ENCODE data around the genes NHERF4, CCDC153 and THY1.

GRCh38 chr11:118841284-118841739, 42.4 kb upstream of the CXCR5 start:
- RRBS: no CpG with 5 or more reads among the region's 7 CpGs

DNA sequence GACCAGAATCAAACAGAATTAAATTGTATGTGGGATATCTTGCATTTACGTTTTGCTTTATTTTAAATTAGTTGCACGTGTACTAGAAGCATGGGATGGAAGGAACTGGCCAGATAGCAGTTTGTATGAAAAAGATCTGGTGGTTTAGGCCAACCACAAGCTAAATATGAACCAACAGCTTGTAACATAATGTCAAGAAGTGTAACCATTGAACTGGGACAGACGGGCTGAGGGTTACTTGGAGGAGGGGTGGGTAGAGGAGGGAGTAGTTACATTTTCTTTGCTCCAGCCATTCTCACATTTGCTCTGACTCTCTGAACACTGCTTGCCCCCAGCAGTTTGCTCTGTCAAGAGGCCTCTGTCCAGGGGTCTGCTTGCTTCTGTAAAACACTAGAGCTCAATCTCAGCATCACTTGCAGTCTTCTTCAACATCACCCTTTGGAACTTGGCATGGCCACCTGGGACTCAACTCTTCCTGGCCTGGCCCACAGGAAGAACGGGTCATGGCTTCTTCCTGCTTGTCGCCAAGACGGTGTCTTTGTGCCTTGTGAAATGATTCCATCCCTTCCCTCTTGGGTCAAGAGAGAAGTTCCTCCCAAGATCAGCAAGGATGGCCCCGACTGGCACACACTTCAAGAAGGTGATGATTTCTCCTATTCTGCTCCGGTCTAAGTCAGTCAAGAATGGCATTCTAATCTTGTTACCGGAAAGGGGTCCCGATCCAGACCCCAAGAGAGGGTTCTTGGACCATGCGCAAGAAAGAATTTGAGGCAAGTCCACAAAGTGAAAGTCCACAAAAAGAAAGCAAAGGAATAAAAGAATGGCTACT, 31.5 kb upstream of the CXCR5 start:
- RRBS: no CpG with 5 or more reads among the region's 11 CpGs

DNA sequence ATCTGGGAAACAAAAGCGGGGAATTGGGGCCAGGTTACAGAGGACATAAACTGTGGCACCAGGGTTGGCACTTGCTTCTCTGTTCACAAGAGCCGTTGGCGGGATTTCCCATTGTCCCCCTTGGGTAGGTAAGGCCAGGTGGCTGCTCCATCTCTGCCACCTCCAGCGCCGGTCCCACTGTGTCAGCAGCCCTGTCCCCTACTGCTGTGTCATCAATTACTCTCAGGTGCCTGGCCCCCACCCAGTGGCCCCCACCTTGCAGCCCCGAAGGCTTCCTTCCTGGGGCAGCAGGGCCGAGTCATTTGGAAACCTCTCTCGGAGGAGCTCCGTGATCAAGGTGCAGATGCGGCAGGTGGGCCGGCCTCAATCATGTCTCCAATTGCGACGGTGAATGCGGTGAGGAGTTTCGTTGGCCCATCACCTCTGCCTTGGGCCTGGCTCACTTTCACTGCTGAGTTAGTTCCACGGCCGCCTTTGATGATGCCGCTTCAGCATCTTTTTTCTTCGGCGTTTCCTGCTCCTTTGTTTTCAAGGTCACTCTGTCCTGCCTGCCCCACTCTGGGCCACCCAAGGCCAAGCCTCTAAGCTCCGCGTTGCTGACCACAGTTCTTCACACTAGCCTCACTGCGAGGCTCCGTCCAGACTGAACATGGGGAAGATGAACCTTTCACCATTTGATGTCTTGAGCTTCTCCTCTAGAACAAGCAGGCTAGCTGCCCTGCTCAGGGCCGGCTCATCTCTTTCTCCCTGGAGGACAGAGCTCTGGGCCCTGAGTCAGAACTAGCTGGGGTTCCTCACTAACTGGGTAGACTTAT, 11.2 kb upstream of the CXCR5 start:
- RRBS: no CpG with 5 or more reads among the region's 25 CpGs

GRCh38 chr11:118918851-118919266, 6.9 kb downstream of the BCL9L start:
- RRBS: no CpG with 5 or more reads among the region's 6 CpGs

DNA sequence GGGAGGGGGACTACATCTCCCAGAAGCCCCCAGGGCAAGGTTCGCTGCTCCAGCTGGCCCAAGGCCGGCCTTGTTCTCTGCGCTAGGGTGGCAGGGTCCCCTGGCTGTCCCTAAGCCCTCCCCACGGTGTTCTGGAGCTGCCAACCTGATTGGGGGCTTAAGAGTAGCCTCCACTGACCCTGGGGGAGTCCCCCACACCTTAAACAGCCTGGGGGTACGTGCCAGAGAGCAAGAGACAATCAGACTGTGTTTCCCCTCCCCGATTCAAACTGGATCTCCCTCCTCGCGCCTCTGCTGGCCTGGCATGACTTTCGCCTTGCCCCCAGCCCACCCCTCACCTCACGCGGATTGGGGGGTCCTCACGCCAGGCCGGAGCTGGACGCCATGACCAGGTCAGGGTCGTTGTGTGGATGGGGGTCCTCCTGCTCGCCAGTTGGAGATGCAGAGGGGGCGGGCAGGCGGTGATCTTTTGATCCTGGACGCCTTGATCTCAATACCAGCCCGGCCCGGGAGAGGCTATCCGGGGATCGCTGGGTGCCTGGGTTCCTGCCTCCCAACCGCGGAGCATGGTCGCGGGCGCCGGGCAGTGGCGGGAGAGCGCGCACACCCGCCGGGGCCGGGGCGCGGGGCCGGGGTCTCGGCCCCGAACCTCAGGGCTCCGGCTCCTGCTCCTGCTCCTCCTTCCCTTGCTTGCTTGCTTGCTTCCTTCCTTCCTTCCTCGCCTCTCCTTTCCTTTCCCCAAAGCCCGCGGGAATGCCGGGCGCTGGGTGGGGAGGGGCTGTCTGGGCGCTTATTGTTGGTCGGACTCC, 622 bp downstream of the BCL9L start:
- RRBS: 2% methylated on average over 11 of the region's 48 CpGs

- RRBS: no CpG with 5 or more reads among the region's 6 CpGs
Measured at GRCh38 chr11:118953271-118953772, 2.8 kb upstream of the UPK2 start.

GRCh38 chr11:119111452-119112057, 4.4 kb downstream of the C2CD2L start:
- RRBS: no CpG with 5 or more reads among the region's 11 CpGs

- RRBS: 12% methylated on average over 6 of the region's 18 CpGs
Measured at GRCh38 chr11:119115905-119116294, 5.5 kb upstream of the HINFP start.

GRCh38 chr11:119144718-119145162, 4.1 kb upstream of the ABCG4 start:
- RRBS: no CpG with 5 or more reads among the region's 8 CpGs

GRCh38 chr11:119169303-119169998, 926 bp downstream of the NLRX1 start:
- RRBS: 2% methylated on average over 6 of the region's 23 CpGs

DNA sequence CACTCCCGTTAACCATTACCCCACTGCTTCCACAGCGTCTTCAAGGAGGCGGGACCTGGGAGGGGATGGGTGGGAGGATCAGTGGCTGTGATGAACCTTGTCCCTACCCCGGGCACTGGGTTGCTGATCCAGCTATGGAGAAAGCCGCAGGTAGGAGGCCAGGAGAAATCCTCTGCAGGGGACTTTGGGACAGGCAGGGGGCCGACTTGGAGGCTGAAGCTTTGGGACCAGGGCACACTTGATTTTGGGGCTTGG, at the start of gene NHERF4:
TSS of gene NHERF4 (plus strand) at position 115 of the 255 bp plus-strand sequence.
- RRBS: no CpG with 5 or more reads among the region's 6 CpGs

- RRBS: no CpG with 5 or more reads among the region's 6 CpGs
Measured at GRCh38 chr11:119195489-119196098, at the start of gene CCDC153. TSS of gene CCDC153 (minus strand) at chr11:119195841.

DNA sequence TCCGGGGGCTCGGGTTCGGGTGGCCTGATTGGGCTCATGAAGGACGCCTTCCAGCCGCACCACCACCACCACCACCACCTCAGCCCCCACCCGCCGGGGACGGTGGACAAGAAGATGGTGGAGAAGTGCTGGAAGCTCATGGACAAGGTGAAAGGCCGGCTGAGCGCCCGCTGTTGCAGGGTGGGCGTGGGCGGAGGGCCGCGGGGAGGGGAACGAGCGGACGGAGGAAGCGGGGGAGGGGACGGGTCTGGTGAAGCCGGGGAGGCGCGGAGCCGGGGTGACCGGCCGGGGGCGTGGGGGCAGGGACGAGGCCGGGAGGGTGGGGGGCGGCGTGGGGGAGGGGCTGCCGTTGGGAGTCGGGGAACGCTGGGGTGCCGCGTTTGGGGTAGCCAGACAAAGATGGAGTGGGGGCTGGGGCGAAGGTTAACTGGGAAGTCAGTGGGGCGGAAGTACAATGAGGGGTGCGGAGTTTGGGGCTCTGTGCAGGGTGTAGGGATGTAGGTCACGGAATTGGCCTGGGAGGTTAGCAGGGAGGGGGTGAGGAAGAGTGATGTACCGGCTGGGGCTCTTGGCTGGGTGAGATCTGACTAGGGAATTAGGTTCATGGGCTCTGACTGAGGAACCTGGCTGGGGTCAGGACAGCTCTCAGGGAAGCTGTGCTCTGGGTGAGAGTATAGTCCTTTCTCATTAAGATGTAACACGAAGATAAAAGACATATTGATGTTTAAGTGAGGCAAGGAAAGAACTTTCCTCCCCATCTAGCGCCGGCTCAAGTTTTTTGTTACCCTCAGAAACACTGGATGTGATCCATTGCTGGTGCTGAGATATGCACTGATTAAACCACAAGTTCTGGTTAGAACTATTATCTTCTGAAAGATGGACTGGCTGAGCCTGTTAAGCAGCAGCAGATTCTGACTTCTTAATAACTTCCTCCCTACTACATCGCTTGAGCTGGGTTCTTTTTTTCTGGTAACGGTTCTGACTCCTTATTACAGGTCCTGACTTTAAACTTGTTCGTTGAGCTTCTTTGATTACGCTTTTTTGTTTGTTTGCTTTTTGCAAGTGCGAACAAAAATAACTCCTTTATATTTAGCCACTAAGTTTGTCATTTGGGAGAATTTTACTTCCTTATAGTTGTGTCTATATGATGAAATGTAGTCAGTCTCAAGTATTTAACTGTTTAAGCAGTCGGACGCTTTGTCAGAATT, 731 bp downstream of the CBL start:
- RRBS: 1% methylated on average over 13 of the region's 51 CpGs

DNA sequence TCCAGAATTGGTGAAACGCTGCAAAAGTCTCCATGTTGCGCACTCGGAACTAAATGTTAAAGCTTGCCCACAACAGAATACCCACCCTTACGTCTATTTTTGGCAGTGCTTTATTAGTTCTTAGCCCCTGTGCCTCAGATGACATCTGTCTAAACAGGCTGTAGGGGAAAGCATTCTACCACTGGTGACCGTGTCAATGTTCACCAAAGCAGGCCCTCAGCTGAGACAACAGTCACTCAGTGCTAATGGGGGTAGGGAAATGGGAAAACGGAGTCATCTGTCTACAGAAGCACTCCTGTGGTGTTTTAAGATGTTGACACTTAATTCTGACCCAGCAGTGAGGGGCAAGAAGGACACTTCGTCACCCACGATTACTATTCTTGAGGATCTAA, 15.4 kb upstream of the MFRP start:
- RRBS: no CpG with 5 or more reads among the region's 8 CpGs

DNA sequence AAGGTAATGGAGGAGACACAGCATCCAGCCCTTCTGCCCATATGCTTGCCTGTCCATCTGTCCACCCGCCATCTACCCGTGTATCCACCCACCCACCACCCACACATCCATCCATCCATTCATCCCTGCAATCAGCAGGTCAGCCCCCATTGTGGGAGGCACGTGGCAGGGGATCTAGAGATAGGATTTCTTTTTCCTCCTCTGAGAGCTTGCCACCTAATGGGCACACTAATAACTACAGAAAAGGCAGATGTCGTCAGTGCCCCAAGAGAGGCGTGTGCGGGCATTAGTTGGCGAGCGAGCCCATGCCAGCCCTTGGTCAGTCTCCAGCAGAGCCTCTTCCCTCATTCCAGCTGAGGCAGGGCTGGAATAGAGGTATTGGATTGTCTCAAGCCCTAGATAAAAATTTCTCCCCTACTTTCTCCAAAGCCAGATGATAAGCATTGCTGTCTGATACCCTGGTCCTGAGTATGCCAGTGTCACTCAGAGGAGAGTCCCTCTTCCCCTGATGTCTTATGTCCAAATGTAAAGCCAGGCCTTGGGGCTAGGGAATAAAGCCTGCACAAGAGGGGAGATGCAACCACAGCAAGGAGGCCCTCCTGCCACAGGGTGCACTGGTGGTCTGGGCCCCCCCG, 9.7 kb downstream of the USP2 start:
- RRBS: no CpG with 5 or more reads among the region's 9 CpGs

DNA sequence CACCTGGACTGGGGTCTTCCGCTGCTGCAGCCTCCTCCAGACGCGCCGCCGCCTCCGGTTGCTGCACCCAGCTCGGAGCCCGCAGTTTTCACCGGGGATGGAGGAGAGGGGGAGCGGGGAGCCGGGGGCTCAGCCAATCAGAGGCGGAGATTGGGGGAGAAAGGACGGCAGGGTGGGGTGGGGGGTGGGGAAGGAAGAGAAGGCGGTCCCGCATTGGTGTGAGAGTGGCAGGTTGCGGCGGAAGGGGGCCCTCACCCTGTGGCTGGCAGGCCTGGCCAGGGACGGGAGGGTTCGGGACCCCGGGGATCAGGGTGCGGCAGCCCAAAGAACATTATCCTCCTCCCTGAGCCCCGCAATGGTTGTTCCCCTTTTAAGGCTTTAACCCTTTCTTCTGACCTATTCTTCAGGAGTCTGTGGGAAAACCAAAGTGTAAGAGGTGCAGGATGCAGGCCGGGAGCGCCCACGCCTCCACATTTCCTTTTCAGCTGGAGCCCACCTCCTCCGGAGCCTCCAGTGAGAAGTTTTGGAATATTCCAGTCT, at the start of gene THY1:
TSS of gene THY1 (minus strand) at position 63 of the 540 bp plus-strand sequence.
- RRBS: 12% methylated on average over 13 of the region's 26 CpGs

DNA sequence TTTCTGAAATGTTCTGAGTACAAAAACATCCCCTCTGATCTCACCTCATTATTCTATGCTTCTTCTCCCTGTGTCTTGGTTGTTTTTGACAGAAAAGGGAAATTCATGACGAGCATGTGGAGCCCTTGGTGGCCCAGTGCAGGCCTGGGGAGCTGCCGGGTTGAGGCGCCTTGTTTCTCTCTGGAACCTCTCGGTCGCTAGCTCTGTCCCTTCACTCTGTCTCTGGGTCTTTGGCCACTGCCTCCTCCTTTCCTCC, 63.0 kb upstream of the THY1 start:
- RRBS: no CpG with 5 or more reads among the region's 5 CpGs

DNA sequence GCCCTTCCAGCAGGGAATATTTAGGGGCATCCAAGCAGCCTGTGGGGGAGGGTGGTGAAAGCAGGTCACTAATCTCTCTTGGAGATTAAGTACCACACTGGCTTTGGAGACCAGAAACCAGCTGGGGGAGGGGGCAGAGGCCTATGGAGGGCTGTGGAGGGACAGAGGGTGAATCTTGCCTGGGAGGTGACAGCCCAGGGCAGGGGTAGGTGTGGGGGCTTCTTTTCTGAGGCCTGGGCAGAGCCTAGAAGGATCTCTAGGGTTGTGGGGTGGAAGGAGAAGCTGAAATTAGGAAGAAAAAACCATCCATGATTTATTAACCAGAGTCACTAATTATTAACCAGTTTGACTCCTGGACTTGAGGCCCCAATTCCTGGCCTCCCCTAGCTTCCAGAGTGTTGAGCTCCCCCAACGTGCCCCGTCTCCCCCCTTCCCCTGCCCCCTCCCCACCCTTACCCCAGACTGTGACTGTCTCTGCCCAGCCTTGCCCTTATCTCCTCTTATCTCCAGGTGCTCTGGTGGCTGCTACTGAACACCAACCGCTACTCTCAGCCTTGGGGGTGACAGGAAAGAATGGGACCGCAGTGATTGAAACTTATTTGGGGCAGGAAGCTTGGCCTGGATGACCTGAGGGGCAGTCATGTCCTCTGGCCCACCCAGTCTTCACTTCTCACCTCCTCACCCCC, 15.8 kb downstream of the NECTIN1 start:
- RRBS: no CpG with 5 or more reads among the region's 4 CpGs

DNA sequence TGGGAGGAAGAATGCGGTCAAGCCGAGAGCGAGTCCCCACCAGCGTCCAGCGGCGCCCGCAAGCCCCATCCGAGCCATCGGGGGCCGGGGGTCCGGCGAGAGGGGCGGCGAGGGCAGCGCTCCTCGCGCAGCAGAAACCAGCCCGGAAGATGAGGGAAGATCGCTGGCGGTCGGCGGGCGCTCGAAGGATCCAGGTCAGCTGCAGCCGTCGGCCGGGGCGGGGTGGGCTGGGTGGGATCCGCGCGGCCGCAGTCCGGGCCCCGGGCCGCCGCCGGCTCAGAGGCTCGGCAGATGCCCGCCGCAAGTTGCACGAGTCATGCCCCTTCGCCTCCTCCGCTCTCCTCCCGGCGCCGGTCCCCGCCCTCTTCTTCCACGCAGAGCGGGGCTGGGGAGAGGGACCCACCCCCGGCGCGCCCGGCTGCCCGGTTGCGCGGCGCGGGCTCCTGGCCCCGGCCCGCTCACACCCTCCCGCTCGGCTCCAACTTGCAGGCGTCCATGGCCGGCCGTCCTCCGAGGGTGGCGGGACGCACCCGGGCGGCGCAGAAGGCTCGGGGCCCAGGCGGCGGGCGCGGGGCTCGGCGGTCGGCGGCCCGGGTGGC, 425 bp downstream of the NECTIN1 start:
- RRBS: 2% methylated on average over 46 of the region's 81 CpGs

GRCh38 chr11:119845826-119846069, 116.7 kb upstream of the NECTIN1 start:
- RRBS: no CpG with 5 or more reads among the region's 3 CpGs